Thoracic aorta endothelial cell (primary cell): ENCODE measurements around a stretch of chr2.

DNA sequence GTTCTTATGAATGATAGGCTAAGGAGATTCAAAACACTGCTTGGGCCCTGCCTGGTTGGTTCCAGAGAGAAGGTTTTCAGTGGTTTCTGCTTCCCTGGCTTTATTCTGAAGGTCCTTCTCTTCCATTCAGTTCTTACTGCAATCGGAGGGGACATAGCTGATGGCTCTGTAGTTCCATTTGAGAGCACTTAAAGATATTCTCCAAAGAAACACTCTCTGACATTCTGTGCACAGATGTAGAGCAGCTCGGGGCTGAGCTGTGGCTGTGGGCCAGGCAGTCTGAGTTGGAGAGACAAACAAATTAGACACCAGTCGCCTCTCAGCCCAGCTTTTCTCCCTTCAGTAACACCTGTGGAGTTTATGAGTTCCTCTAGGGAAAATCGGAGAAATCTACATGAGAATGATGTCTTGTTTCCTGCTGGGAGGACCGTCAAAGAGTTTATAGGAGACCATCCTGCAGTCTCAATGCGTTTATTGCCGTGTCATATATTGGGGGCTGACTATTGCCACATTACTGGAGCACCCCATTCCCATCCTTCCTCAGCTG lies 6.6 kb downstream of the GREB1 start:
- CAGE, long polyA plus RNA = no peak

DNA sequence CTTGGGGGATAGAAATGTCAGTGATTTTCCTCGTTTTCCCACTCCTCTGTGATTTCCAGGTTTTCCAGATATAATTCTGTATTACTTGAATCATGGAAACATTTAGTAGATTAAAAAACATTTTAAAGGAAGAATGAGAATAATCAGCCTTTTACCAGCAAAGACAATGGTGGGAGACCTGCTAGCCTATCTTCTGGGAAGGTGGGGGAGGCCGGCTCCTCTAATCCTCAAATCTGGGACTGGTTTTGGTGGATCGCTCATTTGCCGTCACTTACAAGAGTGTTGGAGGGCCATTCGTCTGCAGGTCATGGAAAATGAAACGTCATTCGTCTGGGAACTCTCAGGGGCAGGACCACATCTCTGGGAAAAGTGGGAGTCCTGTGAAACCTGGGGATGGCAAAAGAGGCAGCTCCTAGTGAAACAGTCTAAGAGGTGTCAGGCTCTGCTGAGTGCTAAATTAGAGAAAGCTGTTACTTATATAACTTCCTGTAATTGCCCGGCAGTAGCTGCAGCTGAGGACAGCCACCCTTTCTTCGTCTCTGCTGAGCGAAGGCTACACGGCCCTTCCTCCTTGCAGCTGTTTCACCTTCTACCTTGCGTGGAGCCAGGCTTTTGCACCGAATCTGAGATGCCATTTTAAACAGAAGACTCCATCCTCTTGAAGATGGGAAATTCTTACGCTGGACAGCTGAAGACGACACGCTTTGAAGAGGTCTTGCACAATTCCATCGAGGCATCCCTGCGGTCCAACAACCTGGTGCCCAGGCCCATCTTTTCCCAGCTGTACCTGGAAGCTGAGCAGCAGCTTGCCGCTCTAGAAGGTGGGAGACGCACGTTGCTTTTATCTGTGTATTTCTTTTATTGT lies 22.3 kb downstream of the GREB1 start:
- CAGE, long polyA plus RNA = no peak

GRCh38 chr2:11569375-11569731 lies 35.5 kb downstream of the GREB1 start:
- CAGE, long polyA plus RNA = no peak

GRCh38 chr2:11688792-11689296 lies 18.8 kb upstream of the NTSR2 start:
- CAGE, long polyA plus RNA = no peak

DNA sequence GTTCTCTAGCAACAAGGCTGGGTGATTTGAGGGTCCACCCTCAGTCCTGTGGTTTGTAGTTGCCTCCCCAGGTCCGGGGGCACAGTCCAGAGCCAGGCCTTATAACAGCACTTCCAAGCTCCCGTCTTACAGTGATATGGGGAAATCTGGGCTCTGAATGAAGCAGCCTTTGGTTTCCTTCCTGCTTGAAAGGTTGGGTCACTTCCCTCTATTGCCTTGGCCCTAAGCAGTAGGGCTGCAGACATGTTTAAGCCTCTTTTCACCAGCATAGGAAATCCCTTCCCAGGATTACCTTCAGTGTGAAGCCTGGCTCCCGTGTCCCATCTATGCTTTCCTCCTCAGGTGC lies 21.1 kb upstream of the NTSR2 start:
- CAGE, long polyA plus RNA = no peak

DNA sequence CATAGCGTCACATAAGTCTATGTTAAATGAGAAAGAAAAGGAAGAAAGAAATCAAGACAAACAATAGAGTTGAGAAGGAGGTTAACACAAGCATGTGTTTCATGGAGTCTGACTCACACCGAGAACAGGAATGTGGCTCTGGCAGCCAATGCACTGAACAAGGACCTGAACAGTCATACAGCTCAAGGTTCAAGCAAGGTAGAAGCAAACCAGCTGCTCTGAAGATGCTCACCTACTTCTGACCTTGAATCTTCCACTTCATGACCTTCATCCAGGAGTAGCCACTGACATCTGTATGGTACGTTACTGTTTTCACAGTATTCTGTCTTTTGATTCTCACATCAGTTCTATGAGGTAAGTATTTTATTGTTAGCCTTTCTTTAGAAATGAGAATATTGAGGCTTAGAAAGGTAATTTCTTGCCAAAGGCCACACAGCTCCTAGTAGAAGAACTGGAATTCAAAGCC lies 36.1 kb upstream of the LPIN1 start:
- CAGE, long polyA plus RNA = no peak

DNA sequence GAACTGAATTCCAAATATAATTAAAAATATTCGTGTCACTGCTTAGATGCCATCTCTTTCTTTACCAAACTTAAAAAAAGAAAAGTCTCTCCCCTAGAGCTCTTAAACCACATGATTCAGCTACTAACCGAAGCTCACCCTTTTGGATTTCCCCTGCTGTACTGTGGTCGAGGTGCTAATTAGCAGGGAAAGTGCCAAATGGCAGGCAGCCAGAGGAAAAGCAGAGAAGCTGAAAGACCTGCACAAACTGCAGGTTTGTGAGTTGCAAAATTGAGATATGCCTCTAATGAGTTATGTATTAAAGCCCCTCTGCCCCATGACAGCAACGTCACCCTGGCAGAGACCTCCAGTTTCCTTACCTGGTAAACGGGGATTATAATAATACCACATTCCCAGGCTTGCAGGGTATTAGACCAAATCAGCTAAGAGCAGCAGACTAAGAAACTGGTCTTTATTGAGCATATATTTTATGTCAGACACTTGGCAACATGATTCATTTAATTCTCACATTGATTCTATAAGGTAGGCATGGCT lies 259.6 kb downstream of the LPIN1 start:
- CAGE, long polyA plus RNA = no peak

DNA sequence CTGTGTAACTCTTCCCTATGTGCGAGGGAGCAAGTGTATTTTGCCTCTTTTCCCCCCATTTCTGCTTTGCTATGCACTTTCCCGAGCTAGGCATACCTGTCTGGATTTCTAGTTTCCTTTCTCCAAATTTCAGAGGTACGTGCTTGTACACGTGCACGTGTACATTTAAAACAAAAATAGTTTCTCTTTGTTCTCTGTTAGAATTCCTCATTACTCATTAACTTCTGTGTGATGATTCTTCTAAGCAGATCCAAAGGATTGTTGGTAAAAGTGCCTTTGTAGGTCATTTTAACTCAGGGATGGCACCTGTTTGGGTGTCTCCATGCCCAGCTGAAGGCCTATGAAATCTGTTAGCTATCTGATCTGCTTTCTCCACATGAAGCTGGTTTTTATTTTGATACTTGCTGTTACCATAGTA lies 264.3 kb downstream of the LPIN1 start:
- CAGE, long polyA plus RNA = no peak

- CAGE, long polyA plus RNA = no peak
Measured at GRCh38 chr2:12155648-12156188, 409.3 kb downstream of the LPIN1 start.

- CAGE, long polyA plus RNA = no peak
Measured at GRCh38 chr2:12381708-12381994, 335.1 kb upstream of the TRIB2 start.

GRCh38 chr2:12478848-12479104 lies 238.0 kb upstream of the TRIB2 start:
- CAGE, long polyA plus RNA = no peak

DNA sequence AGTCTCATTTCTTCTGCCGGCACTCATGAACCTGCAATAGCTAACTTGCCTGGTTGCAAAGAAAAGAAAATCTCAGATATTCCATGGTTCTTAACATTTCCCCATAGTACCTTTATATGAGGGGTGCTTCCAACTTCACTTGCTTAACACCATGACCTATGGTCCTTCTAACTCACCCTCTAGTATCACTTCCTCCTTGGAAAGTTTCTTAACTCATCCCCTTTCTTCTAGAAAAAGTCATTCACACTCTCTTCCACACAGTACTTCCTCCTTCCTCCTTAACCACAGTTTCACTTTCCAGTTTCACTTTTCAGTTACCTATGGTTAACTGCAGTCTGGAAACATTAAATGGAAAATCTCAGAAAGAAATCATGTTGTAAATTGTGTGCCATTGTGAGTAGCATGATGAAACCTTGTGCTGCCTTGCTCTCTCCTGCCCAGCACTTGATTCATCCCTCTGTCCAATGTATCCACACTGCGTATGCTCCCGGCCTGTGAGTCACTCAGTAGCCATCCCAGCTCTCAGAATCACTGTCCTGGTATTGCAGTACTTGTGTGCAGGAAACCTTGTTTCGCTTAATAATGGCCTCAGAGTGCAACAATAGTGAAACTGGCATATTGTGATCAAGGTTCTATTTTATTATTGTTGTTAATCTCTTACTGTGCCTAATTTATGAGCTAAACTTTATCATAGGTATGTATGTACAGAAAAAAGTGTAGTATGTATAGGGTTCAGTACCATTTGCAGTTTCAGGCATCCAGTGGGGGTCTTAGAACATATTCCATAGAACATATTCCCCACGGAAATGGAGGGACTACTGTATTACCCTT lies 128.6 kb upstream of the TRIB2 start:
- CAGE, long polyA plus RNA = no peak

DNA sequence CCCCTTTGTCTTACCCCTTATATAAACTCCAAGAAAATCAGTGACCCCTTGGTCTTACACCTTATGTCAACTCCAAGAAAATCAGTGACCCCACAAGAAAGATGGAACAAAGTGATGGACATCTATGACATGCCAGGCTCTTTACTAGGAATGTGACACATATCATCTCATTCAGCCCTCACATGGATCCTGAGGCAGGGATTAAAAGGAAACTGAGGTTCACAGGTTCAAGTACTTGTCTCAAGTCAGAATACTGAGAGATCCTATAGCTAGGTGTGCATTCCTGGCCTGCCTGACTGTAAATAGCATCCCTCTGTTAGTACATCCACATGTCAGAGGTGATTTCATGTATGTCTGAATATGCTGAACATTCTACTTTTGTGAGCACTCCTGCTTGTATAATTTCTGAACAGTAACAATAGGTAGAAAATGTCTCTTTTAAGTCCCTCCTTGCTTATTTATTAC lies 16.1 kb upstream of the TRIB2 start:
- CAGE, long polyA plus RNA = no peak

DNA sequence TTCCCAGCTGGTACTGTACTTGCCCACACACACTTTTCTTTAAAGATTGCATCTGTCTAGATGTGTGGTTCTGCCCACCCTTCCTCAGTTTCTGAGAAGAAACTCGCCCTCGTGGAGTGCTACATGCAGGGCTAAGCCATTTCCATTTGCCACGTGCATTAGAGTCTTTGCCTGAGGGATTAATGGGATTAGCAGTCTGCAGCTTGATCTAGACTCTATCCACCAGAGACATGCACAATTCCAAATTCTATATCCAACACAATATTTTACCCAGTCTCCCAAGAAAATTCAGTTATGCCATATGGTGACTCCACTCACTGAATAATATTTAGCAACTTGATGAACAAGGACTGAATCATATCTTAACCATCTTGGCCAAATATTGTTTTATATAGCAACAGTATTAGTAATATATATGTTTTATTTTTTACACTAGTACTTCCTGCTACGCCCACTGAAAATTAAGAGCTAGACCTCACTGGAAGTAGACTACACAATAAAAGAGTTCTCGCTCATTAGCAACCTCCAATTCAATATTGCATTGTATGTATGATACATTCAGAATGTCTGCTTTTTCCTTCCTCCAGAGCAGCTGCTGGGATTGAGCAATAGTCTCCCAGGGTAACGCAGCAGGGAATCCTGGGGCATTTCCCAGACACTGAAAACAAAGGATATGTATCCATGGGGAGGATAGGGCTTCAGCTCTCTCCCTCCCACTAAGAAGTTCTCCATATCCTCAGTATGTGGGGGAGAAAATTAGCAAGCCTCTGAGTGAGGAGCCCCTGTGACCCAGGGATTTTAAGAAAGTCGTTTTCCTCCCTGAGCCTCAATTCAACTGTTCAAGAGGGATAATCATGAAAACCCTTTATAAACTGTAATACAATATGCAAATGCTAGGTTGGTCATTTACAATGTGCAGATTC lies 14.1 kb upstream of the TRIB2 start:
- CAGE, long polyA plus RNA = no peak

DNA sequence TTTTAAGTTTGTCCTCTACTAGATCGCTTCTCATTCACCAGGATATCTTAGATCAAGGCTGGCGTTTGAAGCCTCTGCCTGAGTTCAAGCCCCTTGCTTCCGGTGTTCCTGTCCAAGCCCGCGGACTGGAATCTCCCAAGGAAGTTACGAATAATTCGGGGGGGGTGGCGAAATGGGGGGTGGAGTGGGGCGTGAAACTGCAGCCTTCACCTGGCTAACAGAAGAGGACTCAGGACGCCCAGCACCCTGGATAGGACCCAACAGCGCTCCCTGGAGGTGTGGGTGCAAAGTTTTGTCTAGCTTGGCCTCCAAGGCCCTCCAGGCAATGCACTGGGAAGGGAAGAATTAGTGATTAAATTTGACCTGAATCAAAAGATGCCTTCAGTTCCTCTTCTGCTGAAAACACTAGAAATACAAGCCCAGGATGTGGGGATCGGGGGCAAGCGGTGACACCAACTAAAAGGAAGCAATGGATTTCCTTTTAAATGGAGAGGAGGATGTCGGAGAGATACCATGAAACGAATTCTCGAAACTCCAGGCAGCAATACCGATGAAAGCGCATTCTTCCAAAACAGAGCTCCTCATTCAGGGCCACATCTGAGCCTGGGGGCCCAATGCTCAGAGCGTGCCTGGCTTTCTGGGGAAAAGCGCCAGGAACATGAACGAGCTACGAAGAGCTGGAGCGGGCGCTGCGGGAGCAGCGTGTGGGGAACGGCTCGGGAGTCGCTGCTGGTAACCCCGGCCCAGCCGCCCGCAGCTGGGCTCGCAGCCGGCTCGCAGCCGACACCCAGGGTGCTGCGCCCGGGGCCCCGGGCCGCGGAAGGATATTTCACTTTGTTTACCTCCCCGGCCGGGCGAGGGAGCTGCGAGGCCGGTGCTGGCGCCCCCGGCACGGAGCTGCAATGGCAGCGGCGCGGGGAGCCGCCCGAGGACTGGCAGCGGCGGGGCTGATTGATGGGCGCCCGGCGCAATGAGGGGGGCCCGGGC lies 591 bp upstream of the TRIB2 start:
- CAGE, long polyA plus RNA = no peak

- CAGE, long polyA plus RNA = no peak
Measured at GRCh38 chr2:12719553-12720114, 2.9 kb downstream of the TRIB2 start.

- CAGE, long polyA plus RNA = no peak
Measured at GRCh38 chr2:12788383-12788978, 71.7 kb downstream of the TRIB2 start.

DNA sequence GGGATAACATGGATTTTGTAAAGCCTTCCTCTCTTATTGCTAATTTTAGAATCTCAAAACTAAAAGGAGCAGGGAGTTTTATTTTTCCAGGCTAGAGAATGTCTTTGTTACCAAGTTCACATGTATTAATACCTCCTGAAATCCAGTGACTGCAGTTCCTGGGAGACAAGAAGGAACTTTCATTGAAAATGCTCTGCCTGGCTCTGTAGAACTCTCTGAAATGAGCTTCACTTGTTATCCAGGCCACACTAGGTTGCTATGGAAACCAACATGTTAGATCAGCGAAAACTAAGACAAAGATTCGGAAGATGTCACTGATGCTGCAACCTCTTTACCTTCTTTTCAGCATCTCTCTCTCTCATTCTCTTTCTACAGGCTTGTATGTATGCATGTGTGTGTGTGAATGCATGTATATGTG lies 218.4 kb downstream of the TRIB2 start:
- CAGE, long polyA plus RNA = no peak

- CAGE, long polyA plus RNA = no peak
Measured at GRCh38 chr2:15404422-15404957, 156.6 kb downstream of the NBAS start.

DNA sequence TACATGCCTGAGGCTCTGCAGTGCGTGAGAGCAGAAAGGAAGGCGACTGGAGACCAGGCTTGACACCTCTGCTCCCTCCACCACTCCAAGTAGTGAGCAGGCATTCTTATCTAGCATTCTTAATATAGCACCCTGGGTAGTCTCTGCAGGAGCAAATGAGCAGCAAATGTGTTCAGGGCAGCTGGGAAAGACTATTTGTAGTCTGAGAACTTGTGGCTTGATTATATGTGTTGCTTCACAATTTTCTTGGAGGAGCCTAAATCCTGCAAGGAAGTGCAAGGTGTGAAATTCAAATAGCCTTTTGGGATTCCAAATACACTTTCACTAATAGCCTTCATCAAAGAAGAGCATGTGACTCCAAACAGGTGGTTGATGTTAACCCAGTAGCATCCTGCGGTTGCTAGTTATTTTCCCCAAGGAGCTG lies 143.3 kb downstream of the DDX1 start:
- CAGE, long polyA plus RNA = no peak